Myometrial cell (primary cell): Measurements from ENCODE around the genes SH3RF2, TCERG1, STK32A and SPINK9.

DNA sequence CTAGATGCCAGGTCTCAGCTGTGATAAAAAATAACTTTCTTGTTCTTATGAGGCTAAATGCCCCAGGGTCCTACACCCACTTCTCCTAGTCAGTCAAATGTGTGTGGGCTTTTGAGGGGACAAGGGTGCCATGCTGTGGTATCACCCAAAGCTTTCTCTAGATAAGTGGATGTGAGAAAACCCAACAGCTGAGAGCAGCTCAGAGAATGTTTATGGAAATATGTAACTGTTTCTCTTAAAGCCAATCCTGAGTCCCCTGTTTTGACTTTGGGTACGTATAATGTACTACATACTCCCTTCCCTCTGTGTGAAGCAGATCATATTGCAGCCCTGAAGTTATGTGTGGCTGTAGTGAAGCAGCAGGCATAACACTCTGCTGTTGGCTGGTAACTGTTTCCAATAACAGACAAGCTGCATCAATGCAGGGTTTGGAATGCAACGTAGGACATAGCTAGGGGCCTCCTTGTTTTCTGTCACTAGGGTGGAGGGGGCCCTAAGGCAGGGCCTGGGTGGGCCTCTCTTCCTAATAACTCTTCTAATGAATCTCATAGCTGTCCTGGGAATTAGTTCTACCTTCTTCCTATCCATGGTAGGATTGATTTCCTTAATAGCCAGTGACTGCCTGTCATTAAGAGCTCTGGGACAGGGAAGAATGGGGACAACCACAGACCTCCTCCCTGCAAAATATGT is 129.8 kb upstream of the HMHB1 start:
- RAMPAGE, long total RNA: no peak

- RAMPAGE, long total RNA: no peak
These were observed 334.5 kb downstream of the PRELID2 start for GRCh38 chr5:145500646-145501056.

DNA sequence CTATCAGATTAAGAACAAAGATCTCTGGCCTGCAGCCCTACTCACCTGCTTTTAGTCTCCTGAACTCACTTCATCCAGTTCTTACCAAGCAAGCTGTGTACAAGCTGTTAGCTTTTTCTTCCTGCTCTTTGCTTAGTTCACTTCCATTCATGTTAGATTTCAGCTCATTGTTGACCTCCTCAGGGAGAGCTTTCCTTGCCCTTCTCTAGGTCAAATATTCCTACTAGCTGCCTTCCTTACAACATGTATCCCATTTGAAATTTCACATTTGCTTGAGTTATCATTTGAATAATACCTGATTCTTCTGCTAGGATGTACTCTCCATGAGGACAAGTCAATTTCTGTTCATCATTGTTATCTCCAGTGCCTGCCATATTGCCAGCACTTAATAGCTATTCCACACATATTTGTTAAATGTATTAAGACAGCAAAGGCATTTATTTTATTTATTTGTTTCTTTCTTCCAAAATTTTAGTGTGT is 292.2 kb downstream of the PRELID2 start:
- RAMPAGE, long total RNA: no peak

- RAMPAGE, long total RNA: no peak
These were observed 18.1 kb downstream of the GRXCR2 start for GRCh38 chr5:145854506-145855291.

- RAMPAGE, long total RNA: no peak
These were observed at the start of gene SH3RF2 for GRCh38 chr5:145936339-145937223. TSS of gene SH3RF2 (plus strand) at chr5:145936578.

- RAMPAGE, long total RNA: no peak
These were observed 37.3 kb downstream of the PLAC8L1 start for GRCh38 chr5:146067990-146068630.

- RAMPAGE, long total RNA: start-site peak on the plus strand at chr5:146447325-146447360, 75 and 344 reads in 2 replicates
These were observed at the start of gene TCERG1 for GRCh38 chr5:146446725-146447427. TSS of gene TCERG1 (plus strand) at chr5:146447333.

GRCh38 chr5:146448052-146448582 is 984 bp downstream of the TCERG1 start:
- RAMPAGE, long total RNA: no peak

- RAMPAGE, long total RNA: no peak
These were observed 93.3 kb upstream of the GPR151 start for GRCh38 chr5:146609323-146609607.

DNA sequence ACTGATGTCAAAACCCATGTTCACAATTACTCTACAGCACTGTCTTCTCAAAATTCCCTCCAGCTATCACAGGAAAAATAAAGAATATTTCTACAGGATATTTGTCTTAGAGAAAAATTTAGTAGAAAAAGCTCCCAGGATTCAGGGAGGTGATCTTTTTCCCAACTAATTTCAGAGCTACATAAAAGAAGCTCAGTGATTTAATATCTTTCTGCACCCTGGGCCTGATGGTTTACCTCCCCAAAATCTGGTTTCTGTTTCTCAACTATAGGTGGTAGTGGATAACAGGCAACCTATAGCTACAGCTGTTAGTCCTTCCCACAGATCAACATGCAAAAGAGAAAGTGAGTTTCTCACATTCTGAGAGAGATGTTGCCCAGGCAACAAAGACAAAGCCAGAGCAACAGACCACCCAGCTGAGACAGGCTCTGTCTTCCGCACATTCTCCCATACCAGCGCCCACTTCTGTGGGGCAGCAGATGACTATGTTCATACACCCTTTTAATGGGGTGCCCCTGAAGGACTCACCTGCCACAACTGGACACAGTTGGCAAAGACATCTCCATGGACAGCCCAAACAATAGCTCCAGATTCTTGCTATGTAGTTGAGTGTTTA is 40.7 kb upstream of the PPP2R2B start:
- RAMPAGE, long total RNA: no peak

DNA sequence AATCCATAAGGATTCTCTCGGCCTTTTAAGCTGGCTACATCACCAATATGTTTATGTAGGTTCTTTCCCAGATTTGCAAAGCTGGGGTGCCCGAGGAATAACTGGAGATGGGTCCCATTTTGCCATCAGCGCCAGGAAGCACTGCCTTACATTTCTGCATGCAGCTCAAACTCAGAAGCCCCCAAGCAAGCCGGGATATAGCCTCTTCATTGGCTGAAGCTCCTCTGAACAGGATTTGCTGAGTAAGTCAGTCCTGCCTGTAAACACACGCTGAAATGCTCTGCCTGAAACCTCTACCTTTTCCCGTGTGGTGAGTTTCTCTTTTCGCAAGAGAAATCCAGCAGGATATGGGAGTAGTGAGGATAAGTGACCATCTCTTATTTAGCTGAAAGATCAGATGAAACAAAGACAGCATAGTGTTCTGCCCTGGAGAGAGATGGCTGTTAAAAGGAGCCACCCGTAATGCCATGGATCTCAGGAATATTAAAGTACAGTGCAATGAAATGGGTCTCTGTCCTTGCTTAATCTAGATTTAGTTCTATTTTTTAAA is 177.3 kb upstream of the PPP2R2B start:
- RAMPAGE, long total RNA: no peak

GRCh38 chr5:147234357-147235212 is at the start of gene STK32A:
TSS of gene STK32A (plus strand) at chr5:147235026.
- RAMPAGE, long total RNA: no peak

DNA sequence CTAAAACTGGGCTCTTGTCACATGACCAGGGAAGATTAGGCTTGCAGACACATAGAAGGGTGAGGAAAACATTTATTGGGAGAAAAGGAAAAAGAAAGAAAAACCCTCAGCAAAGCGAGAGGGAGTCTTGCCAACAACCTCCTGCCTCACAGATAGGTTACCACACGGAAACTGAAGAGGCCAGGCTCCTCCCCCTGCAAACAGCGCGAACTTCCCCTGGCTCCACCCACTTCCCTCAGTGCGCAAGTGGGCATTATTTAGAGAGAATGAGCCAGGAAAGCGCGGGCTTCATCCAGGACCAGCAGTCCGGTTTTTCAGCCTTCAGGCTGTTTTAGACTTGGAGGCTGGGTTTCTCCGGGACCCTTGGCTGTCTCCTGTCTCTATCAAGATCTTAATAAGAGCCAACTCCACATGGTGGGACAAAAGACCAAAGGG is 70.3 kb downstream of the STK32A start:
- RAMPAGE, long total RNA: no peak

- RAMPAGE, long total RNA: no peak
These were observed 56.5 kb downstream of the DPYSL3 start for GRCh38 chr5:147453294-147453818.

- RAMPAGE, long total RNA: no peak
These were observed 41.7 kb upstream of the DPYSL3 start for GRCh38 chr5:147551389-147552151.

GRCh38 chr5:147870925-147871580 is 7.5 kb upstream of the SCGB3A2 start:
- RAMPAGE, long total RNA: no peak

DNA sequence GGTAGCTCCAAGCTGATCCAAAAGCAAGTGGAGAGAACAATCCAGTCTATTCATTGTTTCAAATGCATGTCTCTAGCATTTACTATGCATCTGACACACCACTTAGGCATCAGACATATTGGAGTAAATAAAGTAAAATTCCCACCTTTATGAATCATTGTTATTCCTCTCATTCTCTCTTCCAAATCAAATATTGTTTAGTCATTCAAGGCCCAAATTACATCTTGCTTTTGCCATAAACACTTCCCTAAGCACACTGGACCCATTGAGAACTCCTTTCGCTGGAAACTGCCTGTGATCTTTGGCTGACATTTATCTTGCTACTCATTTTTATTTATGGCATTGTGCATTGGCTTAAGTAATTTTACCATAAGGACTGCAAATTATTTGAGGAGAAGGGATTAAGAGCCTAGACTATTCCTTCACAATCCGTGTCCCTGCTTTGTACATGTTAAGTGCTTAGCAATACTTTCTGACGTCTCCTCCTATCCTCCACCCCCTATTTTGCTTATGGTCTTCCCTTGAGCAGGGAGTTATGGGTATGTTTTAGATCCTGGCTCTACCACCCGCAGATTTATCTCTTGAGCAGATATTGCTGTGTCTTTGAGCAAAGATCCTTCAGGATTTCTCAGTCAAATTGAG is 7.4 kb downstream of the C5orf46 start:
- RAMPAGE, long total RNA: no peak

DNA sequence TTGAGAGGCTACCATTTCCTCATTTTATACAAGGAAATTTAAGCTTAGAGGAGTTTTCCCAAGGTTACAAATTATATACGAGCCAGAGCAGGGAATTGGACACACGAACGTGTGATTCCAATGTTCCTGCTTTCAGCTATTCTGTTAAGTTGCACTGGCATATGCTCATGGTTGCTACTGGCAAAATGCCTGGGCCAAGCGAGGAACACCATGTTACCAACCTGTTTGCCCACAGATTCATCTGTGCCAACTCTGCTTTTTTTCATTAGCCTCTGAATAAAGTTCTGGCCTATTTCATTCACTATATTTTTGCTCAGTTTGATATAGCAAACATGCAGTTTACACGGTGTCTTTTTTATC is 5.1 kb upstream of the C5orf46 start:
- RAMPAGE, long total RNA: no peak

- RAMPAGE, long total RNA: no peak
These were observed 37.4 kb downstream of the SPINK5 start for GRCh38 chr5:148101247-148101502.

DNA sequence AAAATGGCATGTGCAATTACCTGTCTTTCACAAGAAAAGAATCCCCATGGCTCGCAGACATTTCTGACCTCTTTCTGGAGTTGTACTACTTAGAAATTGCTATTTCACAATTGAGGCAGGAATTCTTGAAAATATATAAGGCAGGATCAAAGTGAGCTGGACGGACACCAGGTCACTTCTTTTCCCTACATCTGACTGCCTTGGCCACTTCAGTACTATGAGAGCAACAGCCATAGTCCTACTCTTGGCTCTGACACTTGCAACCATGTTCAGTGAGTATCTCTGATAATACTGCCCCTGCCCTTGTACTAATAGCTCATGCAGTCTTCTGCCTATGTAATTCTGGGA is at the start of gene SPINK9:
Gene SPINK9, plus strand, starts transcription at position 163 of the 348 bp plus-strand sequence.
- RAMPAGE, long total RNA: no peak